HGPS cell (cell line): ENCODE measurements around a stretch of chr2.

- RRBS: no CpG with 5 or more reads among the region's 4 CpGs
These were observed 19.9 kb upstream of the IGFBP5 start for GRCh38 chr2:216715270-216715534.

- RRBS: no CpG with 5 or more reads among the region's 10 CpGs
These were observed 45.4 kb upstream of the IGFBP5 start for GRCh38 chr2:216740397-216741487.

- RRBS: no CpG with 5 or more reads among the region's 8 CpGs
These were observed 205.0 kb upstream of the TNP1 start for GRCh38 chr2:217064822-217065213.

DNA sequence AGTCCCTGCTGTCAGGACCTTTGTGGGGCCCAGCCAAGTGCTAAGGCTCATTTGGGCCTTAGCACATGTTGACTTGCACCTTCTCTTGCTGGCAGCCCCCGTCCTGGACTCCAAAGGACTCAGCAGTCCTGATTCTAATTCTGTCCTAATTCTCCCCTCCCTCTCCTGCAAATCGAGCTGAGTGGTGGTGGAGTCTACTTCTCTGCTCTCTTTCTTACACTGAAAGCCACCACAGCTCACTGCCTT is 215.4 kb upstream of the TNP1 start:
- RRBS: no CpG with 5 or more reads among the region's 2 CpGs

- RRBS: no CpG with 5 or more reads among the region's 6 CpGs
These were observed 230.1 kb upstream of the TNP1 start for GRCh38 chr2:217089839-217090549.

GRCh38 chr2:217162450-217163187 is 302.8 kb upstream of the TNP1 start:
- RRBS: no CpG with 5 or more reads among the region's 13 CpGs

DNA sequence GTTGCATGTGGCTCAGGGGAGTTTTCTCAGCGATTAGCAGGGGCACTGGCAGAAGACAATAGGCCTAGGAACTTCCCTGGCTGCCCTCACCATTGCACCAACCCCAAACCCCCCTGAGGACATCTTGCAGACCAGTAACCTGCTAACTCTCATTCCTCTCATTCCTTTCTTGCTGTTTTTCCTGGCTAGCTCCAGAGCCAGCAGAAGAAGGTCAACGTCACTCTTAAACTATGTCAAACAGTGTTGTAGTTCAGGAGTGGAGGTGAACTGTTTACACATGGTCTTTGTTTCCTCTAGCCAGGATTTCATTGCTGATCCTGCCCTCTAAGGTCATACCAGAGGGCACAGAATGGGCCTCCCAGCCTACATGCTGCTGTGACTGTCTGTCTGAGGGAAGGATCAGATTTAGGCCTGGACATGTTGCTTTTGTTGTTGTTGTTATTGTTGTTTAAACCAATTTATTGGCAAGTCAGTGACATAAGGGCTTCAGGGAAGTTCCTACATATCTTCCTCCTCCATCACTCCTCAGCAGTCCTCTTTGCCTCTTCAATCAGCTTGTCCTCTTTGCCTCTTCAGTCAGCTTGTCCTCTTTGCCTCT is 471.8 kb upstream of the TNP1 start:
- RRBS: no CpG with 5 or more reads among the region's 2 CpGs

DNA sequence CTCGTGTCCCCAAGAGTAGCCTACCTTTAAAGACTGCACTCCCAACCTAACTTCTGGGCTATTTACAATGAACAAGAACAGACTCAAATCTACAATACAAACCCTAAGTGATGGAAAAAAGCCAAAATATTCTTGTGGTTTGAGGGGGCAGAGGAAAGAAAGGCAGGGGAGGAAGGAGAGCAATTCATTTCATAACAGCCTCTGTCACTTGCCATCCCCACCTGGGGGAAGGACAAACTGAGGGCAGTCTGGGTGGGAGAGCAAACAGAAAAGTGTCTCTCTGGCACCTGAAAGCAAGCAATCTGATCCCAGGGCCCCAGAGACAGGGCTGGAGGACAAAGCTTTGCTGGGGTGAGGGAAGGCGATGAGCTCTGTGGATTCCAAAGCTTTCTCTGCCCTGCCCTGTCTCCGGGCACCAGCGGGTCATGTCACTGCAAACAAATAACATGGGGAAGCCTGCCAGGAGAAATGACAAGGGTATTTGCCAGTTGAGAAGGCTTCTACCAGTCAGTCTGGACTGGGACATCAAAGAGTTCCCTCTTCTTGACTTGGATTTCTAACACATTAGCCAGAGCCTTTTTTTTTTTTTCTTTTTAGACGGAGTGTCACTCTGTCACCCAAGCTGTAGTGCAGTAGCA is 528.1 kb upstream of the TNP1 start:
- RRBS: no CpG with 5 or more reads among the region's 5 CpGs

GRCh38 chr2:217398850-217399262 is 539.0 kb upstream of the TNP1 start:
- RRBS: no CpG with 5 or more reads among the region's 9 CpGs

GRCh38 chr2:217686439-217686781 is 316.4 kb downstream of the TNS1 start:
- RRBS: no CpG with 5 or more reads among the region's 2 CpGs

- RRBS: no CpG with 5 or more reads among the region's 5 CpGs
These were observed 213.5 kb downstream of the TNS1 start for GRCh38 chr2:217789361-217789623.

DNA sequence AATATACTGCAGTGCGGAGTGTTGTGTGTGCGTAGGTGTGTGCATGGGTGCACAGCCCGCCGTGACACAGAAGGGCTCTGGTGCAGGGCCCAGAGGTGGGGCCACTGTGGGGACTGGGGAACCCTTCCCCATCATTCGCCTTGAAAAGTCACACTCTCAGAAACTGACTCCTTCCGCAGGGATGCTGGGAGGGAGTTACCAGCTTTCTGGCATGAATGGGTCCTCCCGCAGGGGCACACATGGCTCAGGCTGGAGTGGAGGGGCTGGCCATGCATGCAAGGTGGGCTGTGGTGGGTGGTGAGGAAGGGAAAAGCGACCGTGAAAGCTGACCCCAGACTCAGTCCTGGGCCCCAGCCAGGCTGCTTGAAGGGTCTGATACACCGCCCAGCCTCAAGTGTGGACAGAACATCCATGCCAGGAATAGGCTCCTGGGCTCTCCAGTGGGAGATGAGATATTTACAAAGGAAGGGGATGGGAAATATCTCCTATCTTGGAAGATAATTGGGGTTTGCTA is 201.1 kb downstream of the TNS1 start:
- RRBS: no CpG with 5 or more reads among the region's 10 CpGs

DNA sequence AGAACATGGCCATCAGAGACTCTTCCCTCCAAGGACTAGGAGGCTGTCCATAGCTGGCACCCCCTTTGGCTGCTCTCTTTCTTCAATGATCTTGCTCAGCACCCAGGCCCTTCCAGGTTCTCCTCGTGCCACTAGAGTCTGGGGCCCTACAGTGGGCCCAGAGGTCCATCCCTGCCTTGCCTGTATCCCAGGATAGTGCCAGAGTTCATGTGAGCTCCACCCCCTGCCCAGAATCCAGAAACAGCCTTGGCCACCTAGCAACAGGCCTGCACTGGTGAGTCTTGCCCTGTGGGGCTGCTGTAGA is 180.7 kb downstream of the TNS1 start:
- RRBS: no CpG with 5 or more reads among the region's 1 CpG

DNA sequence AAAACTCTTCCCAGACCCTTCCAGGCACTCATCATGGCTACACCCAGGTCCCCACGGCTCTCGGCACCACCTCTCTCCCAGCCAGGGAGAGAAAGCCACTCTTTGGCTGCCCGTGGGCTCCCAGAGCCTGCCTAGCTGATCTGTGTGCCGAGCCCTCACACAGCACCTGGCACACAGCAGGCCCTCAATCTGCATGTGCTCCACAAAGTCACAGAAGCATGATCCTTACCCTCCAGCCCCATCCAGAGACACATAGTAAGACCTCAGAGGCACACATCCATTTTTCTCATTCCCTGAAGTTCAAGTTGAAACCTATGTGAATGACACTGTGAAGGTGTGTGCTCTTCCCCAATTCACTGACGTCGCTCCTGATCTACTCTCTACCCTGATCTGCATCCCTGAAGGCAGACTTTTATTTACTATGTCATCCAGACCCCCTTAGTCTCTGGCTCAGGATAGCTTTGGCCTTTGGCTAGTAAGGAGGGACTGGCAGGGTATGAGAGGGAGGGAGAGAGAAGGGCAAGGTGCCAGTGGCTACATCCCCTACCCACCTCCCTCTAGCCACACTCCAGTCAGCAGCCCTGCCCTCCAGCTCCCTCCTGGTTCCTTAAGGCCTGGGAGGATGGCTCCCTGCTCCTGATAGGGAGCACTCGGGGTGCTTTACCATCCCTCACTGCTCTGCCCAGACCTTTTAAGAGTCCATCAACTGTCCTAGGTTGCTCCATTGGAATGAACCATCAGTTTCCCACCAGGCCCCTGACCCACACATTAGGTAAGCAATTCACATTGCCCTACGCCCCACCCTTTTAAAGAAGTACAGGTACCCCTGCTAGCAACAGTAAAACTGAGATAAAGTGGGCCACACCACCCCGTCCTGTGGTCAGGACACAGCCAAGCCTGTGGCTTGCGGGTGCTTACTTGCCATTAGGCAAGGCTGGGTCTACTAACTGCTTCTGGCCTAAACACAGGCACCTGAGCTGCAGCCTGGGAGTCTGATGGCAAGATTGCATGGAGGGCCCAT is 177.7 kb downstream of the TNS1 start:
- RRBS: no CpG with 5 or more reads among the region's 10 CpGs

DNA sequence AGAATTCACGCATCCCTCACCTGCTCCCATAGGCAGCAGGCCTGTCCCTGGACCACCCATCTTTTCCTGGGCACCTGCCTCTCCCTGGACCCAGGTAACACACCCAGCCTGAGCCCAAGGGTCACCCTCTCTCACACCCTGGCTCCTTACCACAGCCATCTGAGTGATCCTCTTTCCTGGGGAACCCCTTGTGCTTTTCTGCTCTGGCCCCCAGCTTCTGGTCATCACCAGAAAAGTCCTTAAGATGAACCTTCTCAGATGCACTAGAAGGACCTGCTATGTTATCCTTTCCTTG is 161.2 kb downstream of the TNS1 start:
- RRBS: no CpG with 5 or more reads among the region's 1 CpG

DNA sequence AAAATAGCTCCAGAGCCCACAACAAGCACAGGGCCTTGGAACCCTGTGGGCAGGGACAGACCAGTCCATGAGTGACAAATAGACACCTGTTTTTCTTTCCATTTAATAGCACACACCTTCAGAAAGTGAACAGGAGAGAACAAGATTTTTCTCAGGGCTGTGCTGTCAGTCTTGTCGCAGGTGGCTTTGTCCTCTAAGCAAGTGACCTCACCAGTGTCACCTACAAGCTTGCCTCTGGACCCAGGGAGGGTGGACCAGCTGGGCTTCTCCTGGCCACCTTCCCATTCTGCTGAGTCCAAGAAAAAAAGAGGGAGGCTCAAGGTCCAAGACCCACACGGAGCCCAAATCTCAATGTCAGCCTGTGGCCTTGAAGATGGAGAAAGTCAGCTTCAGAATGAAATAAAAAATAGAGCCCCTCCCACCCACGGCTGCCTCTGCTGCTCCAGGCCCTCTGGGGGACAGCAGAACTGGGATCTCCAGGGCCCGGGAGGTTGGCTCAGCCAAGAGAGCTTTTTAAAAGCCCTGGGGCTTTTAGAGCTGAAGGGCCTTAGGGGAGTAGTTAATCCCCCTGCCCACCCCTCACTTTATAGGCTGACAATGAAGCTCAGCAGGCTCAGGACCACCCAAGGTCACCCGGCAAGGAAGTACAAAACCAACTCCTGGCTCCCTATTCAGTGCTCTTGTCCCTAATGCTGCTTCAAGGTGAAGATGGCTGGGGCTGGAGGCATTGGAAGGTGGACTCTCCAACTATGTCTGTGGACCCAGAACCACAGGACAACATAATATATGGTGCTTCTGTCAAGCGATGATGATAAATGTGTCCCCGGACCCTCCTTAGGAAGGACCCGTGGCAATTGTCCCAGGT is 145.8 kb downstream of the TNS1 start:
- RRBS: no CpG with 5 or more reads among the region's 8 CpGs

GRCh38 chr2:217902460-217903391 is 100.1 kb downstream of the TNS1 start:
- RRBS: no CpG with 5 or more reads among the region's 21 CpGs

DNA sequence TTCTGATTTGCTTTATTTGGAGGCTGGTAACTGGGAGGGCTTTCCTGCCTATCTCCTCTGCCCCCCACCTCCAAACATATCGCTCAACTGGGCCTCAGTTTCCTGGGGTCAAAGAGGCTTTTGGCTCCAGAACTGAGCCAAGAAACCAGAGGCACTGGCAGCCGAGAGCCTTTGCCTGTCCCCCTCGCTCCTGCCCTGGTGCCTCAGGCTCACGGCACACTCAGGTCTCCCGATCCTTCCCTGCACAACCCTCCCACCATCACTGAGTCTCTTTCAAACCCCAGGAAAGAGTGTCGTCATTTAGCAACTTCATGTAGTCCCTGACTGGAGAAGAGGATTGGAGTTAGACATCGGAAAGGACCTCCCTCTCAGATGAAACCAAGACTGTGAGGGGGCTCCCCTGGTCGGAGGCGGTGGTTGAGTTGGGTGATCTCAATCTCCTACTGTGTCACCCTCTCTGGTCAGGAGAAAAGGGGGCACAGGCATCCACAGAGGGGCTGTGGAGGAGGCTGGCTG is 62.5 kb downstream of the TNS1 start:
- RRBS: no CpG with 5 or more reads among the region's 9 CpGs

DNA sequence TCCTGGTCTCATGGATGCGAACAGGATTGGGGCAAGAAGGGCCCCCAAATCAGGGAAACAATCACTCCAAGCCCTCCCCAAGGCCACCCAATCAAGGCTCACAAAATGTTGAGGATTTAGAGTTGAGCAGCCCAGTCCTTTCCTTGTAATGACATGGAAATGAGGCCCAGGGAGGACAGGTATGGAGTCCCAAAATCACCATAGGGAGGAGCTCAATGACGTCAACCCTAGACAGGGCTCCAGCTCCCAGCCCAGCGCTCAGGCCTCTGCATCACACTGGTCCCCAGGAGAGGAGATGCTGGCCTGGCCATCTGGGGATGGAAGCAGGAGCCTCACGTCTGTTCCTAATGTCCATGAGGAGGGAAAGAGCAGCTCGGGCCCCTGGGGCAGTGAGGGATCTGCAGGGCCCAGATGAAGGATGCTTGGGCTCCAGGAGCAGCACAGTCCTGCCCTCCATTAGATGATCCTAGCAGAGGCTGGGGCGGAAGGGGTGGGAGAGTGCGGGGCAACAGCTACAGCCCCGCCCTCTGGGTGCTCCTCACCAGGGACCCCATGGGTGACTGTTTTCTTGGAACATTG is 49.9 kb downstream of the TNS1 start:
- RRBS: no CpG with 5 or more reads among the region's 8 CpGs

DNA sequence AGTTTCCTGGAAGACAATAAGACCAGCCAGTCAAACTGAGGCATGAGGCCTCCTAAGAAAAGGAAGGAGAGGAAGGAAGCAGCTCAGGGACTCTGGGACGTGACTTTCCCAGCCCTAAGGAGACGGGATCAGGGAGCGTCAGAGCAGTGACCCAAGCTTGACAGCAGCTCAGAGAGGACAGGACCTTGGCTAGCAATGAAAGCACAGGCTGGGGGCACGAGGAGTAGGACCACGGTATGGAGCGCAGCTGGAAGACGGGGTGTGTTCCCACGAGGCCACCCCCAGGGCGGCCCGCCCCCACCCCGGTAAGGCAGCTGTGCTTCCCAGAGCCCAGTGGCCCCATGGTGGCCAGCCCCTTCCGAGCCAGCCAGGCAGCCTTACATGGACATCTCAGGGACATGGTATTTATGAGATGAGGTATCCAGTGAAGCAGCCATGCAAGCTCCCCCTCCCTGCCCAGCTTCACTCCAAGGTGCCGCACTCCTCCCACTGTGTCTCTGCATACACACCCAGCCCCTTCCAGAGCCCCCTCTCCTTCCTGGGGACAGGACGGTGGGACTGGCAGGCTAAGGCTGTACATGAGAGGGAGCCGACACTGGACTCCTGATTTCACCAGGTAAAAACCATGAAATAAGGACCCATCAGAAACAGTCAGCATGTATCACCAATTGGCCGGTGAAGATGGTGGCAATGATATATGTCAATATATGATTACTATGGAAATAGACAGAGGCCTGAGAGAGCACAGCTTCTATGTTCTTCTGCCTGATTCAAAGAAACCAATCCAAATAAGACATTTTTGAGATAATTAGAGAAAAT is 45.7 kb downstream of the TNS1 start:
- RRBS: no CpG with 5 or more reads among the region's 16 CpGs